Pericardium fibroblast (primary cell): ENCODE data around the gene SLC29A4.

DNA sequence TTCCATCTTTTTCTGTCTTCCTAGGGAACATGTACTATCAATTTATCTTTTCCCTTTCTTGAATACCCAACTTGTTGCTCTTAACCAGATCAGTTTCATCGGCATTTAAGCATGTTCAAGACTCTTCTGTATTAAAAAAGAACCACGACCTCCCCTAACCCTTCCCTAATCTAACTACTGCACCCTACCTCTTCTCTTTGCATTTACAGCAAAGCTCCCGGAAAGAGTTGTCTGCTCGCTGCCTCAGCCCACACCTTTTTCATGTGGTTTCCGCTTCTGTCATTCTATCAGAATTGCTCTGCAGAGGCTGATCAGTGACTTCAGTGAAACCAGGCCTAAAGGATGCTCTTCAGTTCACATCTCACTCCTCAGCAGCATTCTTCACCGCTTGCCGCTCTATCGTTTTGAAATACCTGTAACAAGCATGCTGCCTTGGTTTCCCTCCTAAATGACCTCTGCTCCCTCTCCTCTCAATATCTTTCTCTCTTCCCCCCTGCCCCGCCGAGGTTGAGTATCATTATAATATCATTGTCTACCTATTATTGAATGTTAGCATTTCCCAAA, 160.9 kb downstream of the SDK1 start:
- RAMPAGE, long total RNA = no peak

GRCh38 chr7:3651072-3651898, 350.2 kb downstream of the SDK1 start:
- RAMPAGE, long total RNA = no peak

- RAMPAGE, long total RNA = no peak
Measured at GRCh38 chr7:4011071-4011787, 670.9 kb upstream of the FOXK1 start.

GRCh38 chr7:4689422-4690442, 7.6 kb downstream of the FOXK1 start:
- RAMPAGE, long total RNA = no peak

DNA sequence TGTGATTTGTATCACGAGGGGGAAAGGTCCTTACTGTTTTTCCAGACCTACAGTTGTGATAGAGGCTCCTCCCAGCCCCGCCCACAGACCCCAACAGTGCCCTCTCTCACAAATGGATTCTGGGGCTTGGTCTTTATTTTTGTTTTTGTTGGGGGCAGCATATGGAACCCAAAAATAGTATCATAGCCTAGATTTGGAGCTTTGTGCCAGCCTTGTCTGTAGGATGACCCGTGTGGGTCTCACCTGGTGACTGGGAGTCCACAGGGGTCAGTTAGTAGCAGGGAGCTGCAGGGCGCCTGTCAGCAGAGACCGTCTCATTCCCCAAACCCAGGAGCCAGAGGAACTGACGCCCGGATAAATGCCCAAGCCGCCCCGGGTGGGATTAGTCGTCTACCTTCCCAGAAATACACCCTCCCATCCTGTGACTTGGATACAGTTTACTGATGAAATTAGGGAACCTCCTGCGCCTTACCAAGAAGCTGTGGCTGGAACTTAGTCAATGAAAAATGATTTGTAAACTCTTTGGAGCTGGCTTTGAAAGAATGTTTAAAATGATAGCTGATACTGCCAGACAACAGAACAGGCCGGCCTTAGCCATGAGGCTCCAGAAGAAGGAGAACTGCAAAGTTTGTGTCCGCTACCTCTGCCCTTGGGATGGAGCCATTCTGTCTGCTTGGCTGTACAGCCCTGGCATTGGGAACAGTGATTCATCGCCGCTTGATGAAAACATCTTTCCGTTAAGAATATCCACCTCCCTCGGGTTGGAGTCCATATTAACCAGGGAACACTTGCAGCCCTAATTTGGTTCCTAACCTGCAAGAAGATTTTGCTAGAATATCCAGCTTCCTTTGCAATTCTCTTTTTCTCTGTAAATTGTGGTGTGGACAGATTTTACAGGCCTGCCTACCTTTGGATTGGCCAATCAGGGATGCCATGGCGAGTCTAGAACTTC, 12.7 kb downstream of the FOXK1 start:
- RAMPAGE, long total RNA = no peak

DNA sequence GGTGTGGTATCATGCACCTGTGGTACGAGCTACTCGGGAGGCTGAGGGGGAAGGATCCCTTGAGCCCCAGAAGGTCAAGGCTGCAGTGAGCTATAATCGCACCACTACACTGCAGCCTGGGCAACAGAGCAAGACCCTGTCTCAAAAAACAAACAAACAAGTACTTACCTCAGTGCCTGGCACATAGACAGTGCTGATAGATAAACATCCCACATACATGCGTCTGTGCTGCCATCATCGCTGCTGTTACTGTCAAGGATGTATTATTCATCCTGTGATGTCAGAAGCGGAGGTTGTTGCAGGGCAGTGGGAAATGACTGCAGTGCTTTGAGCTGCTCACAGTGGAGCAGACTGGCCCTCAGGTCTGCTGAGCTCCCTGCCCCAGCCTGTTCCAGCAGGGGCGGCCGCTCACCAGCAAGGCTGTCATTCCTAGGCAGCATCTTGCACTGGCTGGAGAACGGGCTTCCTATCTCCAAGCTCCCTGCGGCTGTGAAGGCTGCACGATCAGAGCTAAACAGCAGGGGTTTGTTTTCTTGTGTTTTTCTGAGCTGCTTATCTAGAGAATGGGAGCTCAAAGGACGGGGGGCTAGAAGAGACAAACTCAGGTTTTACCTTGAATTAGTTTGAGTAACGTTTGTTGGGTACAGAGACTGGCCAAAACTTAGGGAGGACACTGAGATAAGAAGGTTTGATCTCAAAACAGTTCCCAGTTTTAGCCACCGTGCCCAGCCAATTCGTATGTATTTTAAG, 18.8 kb downstream of the FOXK1 start:
- RAMPAGE, long total RNA = no peak

- RAMPAGE, long total RNA = no peak
Measured at GRCh38 chr7:4706444-4707007, 24.4 kb downstream of the FOXK1 start.

GRCh38 chr7:4766467-4767486, 8.6 kb upstream of the AP5Z1 start:
- RAMPAGE, long total RNA = no peak

GRCh38 chr7:4781128-4781641, 5.8 kb downstream of the AP5Z1 start:
- RAMPAGE, long total RNA = no peak

DNA sequence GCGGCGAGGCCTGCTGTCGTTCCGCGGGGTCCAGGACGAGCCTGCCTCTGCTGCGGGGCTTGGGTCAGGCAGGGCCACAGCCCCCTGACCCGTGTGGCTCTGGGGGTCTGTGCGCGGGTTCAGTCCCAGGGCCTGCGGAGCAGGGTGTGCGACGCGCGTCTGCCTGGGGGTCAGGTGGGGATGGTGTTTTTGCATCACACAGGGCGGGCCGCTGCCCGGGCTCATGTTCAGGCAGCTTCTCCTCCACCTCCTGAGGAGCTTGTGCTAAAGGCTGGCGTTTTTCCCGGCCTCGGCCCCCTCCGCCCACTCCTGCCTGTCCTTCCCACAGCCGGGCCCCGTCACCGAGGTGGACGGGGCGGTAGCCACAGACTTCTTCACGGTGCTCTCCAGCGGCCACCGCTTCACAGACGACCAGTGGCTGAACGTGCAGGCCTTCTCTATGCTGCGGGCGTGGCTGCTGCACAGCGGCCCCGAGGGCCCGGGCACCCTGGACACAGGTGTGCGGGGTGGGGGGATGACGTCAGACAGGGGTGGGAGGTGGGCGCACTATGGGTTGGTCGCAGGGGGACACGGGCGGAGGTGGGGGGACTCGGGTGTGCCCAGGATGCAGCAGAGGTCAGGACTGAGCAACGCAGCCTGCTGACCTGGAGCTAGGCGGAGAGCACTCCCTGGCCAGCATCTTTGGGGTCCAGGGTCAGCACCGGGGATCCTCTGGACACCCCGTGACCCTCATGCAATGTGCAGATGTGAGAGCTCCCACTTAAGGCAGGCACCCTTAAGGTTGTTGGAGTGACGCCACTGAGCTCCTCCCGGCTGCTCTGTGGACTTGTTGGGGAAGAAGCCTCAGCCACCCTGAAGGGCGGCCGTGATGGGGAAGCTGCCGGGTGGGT, 8.7 kb downstream of the AP5Z1 start:
- RAMPAGE, long total RNA = no peak

- RAMPAGE, long total RNA = no peak
Measured at GRCh38 chr7:4790971-4791614, 15.7 kb downstream of the AP5Z1 start.

GRCh38 chr7:5088498-5088864, 42.8 kb downstream of the RBAK start:
- RAMPAGE, long total RNA = no peak

DNA sequence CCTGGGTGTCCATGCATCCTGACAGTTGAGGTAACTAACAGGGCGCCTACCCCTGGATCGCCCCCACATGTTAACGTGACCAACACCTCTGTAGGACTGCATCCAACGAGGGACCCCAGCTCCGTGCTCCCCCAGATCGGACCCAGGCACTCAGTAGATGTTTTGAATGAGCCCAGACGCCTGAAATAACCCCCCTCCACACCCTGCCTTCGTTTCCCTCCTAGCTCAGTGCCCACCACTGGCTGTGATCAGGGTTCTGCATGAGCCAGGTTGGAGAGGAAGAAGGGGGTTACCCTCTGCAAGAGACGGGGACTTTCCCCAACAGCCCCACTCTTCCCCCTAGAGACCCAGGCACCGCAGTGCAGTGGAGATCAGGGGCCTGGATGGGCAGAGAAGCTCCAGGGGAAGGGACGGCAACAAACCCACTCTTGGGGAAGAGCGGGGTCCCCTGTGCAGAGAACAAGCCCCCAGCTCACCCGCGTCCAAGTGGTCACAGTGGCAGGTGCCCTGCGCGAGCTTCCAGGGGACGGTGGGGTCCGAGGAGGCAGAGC, 46.2 kb upstream of the WIPI2 start:
- RAMPAGE, long total RNA = no peak

DNA sequence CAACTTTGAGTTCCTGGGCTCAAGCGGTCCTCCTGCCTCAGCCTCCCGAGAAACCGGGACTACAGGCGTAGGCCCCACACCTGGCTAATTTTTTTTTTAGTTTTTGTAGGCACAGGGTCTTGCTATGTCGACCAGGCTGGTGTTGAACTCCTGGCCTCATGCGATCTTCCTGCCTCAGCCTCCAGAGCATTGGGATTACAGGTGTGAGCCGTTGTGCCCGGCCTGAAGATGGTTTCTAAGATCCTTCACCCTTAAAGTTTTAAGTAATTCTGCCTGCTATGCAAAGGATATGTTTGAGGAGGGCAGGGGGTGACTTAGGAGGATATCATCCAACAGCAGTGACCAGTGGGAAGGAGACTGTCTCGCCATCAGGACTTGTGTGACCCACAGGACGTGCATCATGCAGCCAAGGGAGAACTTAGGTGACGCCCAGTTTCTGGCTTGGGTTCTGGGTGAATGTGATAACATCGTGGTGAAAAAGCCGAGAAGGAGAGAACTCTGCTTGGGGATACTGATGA, 3.7 kb downstream of the WIPI2 start:
- RAMPAGE, long total RNA = no peak

GRCh38 chr7:5282776-5283430, at the start of gene SLC29A4:
SLC29A4 (plus strand) TSS chr7:5282943.
- RAMPAGE, long total RNA = no peak

- RAMPAGE, long total RNA = no peak
Measured at GRCh38 chr7:5396874-5398023, 26.4 kb downstream of the TNRC18 start.

- RAMPAGE, long total RNA = no peak
Measured at GRCh38 chr7:5404450-5405033, 19.1 kb downstream of the TNRC18 start.

DNA sequence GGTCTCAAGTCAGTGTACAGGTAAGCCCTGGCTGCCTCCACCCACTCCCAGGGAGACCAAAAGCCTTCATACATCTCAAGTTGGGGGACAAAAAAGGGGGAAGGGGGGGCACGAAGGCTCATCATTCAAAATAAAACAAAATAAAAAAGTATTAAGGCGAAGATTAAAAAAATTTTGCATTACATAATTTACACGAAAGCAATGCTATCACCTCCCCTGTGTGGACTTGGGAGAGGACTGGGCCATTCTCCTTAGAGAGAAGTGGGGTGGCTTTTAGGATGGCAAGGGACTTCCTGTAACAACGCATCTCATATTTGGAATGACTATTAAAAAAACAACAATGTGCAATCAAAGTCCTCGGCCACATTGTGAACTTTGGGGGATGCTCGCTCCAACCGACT, 3.2 kb downstream of the ACTB start:
- RAMPAGE, long total RNA = no peak

DNA sequence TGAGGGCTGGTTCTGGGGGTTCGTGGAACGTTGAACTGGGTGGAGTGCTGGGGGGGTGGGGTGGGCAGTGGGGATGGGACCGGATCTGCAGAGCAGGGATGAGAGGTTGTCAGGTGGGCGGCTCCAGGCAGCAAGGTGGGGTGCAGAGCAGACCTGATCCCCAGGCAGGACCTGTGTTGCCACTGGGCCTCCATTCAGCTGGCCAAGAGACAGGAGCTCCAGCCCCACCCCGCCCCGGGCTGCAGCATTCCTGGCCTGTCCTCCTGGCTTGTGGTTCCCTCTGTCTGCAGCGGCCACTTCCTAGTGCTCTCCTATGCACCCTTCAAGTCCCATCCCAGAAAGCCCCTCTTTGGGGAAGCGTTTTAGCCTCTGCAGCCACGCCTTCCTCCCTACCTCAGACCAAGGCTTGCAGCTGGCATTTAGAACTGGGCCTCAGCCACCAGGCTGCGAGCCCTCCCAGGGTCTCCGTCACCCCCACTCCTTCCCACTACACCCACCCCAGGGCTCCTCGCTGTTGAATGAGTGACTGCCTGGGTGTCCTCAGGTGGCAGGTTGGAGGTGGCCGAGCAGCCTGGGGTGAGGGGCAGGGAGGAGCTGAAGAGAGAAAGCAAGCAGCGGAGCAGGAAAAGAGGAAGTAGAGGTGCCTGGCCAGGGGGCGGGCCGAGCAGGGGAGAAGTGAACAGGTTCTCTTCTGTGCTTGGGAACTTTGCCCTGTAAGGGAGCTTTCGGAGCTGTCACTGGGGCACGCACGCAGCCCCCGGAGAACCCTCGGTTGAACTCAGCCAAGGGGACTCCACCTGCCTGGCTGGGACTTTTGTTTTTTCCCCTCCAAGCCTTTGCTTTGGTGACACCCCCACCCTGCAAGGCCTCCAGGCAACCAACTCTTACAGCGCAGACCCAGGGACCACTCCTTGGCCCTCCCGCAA, 2.3 kb upstream of the ACTB start:
- RAMPAGE, long total RNA = no peak

DNA sequence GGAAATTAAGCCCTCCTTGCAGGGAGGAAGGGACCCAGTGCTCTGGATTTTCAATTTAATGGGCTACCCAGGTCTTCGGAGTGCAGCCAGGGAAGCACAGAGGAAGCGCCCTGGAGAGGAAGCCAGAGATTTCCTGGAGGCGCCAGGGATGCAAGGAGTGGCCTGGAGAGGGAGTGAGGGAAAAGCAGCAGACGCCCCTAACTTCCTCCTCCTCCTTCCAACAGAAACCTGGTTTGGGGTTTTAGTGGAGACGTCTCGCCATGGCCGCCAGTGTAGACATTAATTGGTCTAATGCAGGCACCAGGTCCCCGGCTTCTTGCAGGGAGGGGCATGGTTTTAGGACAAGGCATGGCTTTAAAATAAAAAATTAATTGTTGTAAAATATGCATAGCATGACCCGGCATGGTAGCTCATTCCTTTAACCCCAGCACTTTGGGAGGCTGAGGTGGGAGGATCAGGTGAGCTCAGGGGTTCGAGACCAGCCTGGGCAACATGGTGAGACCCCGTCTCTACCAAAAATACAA, 11.4 kb upstream of the FSCN1 start:
- RAMPAGE, long total RNA = no peak